ENCODE results near the gene TRNAU1AP.

DNA sequence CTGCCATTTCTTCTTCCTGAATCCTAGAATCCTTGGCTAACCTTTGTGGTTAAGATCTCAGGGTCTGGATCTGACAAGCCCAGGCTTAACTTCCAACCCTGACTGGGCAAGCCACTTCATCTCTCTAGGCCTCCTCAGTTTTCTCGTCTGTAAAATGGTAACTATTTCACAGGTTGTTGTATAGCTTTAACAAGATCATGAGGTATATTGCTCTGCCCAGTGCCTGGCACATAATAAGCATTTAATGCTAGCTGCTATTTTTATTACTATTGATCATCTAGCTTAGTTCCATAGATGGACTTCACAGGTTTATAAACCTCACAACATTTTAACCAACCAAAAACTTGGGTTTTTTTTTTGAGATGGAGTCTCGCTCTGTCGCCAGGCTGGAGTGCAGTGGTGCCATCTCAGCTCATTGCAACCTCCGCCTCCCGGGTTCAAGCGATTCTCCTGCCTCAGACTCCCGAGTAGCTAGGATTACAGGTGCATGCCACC, 23.4 kb downstream of the AHDC1 start:
- PRO-cap: no peak

DNA sequence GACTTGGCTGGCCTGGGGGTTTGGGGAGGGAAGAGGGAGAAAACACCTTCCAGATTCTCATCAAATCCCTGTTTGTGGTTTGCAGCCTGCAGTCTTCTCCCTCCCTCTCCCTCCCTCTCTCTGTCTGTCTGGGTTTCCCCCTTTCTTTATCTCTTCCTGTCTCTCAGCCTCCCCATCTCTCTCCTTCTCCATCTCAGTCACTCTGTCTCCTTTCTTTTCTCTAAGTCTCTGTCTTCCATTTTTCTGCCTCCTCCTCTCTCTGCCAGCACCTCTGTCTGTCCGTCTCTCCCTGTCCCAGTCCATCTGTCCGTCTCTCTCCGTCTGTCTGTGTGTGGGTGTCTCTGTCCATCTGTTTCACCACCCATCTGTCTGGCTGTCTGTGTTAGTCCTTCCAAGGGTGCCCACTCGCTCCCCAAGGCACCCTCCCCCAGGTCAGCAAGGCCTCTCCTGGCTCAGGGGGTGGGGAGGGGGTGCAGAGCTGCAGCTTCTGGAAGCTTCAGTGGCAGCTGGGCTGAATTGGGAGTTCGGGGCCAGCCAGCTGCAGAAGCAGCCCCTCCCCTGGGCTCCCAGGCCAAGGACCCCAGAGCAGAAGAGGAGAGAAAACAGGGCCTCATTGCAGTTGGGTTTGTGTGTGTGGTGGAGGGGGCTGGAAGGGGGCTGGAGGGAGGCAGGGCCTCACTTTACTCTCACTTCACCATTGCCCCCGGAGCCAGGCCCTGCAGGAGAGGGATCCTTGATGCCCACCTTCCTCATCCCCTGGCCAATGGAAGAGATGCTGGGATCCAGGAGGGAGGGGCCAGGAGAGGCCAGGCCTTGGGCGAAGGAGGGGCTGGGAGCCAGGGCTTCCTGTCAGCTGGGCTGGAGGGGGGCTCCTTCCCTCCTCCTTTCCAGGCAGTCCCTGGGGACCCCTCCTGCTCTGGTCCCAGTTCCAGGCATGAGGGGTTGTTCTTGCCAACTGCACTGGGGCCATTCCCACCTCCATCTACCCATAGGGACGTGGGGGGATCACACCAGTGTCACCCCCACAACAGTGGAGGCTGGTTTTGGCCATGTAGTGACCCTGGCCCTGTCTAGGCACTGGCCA, 5.9 kb downstream of the AHDC1 start:
- PRO-cap: no peak

- PRO-cap: no peak
These were observed 14.6 kb upstream of the IFI6 start for GRCh38 chr1:27686469-27687127.

DNA sequence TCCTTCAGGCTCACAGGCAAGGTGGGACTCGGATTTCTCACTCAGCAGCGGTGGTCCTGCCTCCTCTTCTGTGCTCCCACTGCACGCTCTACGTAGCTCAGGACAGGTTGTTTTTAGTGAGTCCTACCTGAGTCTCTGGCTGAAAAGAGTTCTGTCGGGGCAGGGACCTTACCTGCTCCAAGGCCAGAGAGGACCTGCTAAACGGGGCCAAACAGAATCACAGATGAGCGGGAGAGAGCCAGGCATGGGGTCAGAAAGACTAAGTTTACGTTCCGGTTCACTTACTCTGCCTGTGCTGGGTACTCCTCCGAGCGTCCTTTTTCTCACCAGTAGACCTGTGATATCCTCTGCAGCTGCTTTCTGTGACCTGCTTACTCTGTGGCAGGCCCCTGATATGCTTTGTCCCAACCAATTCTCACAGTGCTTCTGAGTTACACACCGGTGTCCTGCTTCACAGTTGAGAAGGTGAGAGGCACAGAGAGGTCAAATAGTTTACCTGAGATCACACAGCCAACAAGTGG, 11.4 kb downstream of the THEMIS2 start:
- PRO-cap: no peak

- PRO-cap: no peak
These were observed 24.4 kb upstream of the EYA3 start for GRCh38 chr1:28112579-28113378.

DNA sequence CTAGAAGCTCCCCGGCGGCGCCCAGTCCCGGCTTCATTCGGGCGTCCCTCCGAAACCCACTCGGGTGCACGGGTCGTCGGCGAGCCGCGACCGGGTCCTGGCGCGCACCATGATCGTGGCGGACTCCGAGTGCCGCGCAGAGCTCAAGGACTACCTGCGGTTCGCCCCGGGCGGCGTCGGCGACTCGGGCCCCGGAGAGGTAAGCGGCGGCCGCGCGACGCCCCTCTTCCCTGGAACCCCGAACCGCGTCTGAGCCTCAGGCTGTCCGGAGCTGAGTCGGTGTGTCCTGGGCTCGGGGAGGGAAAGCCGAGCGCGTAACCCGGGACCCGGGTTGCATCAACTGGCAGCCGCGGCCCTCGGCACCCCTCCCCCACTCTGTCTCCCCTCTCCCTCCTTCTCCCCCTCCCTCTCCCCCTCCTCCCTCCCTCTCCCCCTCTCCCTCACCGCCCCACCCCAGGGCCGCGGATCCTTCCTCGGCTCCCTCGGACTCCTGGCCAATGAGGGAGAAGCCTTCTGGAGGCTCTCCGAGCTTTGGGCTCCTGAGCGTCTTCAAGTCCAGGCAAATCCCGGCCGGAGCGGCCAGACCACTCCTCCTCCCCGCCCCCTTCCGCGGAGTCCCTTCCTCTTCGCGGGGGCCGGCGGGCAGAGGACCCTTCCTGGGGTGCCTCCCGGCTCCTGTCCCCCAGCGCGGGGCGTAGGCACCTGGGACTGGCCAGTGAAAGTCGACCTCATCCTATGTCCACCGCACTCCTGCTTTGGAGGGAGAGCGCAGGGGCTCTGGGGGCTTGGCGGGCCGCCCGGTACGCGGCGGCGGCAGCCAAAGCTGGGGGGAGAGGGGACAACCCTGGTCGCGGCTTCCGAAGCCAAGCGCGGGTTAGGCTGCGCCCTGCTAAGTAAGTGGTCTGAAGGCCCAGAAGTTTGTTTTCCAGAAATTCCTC, 690 bp downstream of the SESN2 start:
- PRO-cap: bidirectional peak, plus-strand start at position 552 of the sequence, minus-strand start at position 251 of the sequence

DNA sequence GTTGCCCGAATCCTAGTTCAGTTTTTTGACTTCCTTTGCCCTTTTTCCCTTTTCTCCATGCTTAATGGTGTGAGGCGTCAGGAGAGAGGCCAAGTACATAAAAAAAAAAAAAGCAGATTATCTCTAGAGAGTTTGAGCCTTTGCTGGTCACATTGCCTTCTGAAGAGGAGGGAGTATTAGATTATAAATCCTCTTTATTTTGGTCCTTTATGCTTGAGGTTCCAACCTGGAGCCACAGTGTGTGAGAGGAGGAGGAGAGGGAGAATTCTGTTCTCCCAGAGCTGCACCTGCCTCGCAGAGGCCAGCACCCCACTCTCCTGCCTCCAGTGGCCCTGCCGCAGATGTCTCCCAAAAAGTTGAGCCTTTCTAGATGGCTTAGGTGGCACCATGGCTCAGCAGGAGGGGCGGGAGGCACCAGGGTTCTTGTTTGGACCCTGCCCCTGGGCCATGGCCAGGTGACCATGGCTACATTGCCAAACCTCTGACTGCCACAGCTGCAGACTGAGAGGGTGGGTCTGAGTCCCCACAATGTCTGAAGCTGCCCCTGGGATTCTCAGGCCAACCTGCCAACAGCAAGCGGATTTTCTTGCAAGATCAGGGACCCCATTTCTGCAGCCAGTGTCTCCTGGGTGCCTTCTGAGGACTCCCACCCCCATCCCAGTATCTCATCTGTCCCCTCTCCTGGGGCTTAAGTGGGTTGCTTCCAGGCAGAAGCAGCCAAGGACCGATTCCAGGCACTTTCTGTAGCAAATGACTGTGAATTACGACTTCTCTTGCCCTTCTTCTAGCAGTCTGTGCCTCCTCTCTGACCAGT, 22.2 kb downstream of the SESN2 start:
- PRO-cap: no peak

GRCh38 chr1:28315232-28315672, 13.6 kb upstream of the MED18 start:
- PRO-cap: no peak

DNA sequence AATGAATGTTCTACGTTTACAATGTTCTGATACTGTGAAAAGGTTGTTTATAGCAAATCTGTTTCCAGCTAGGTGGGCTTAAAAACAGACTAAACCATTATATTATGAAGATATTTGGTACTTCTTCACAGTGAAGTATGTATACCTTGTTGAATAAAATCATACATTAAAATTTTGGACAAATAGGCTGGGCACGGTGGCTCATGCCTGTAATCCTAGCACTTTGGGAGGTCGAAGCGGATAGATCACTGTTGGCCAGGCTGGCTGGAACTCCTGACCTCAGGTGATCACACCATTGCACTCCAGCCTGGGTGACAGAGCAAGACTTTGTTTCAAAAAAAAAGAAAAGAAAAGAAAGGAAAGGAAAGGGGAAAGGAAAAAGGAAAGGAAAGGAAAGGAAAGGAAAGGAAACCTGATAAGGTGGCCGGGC, 57.8 kb upstream of the RCC1 start:
- PRO-cap: no peak

DNA sequence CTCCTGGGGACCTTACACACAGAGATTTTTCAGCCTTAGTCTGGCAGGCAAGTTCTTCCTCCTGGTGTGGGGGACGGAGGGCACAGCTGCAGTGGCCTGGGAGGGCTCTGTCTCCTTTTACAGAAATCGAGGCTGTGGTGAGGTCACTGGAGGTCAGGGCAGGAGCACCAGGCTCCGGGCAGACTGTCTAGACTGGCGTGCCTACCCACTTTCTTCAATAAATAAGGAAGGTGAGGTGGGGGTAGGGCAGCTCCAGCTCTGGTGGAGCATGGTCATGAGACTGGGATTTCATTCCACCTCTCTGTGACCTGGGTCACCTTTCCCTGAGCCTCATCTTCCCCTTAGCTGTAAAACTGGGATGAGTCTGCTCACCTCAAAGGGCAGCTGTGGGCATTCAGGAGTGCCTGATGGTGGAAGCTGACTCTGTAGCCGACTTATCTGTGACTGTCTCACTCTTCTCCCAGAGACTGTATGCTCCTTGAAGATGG, 14.4 kb downstream of the RCC1 start:
- PRO-cap: no peak

GRCh38 chr1:28552308-28553375, at the start of gene TRNAU1AP:
TSS of gene TRNAU1AP (plus strand) at chr1:28553085.
- PRO-cap: bidirectional peak, plus-strand start at chr1:28553087, minus-strand start at chr1:28552884

DNA sequence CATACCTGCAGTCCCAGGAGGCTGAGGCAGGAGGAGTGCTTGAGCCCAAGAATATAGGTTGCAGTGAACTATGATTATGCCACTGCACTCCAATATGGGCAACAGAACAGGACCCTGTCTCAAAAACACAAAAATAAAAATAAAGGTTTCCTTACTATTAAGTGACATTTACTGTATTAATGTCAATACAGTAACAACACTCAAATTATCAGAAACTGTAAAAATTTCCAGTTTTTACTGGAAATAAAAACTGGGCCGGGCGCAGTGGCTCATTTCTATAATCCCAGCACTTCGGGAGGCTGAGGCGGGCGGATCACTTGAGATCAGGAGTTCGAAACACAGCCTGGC, 1.9 kb downstream of the TAF12 start:
- PRO-cap: no peak

- PRO-cap: no peak
These were observed 263 bp downstream of the TAF12 start for GRCh38 chr1:28642643-28642965.

DNA sequence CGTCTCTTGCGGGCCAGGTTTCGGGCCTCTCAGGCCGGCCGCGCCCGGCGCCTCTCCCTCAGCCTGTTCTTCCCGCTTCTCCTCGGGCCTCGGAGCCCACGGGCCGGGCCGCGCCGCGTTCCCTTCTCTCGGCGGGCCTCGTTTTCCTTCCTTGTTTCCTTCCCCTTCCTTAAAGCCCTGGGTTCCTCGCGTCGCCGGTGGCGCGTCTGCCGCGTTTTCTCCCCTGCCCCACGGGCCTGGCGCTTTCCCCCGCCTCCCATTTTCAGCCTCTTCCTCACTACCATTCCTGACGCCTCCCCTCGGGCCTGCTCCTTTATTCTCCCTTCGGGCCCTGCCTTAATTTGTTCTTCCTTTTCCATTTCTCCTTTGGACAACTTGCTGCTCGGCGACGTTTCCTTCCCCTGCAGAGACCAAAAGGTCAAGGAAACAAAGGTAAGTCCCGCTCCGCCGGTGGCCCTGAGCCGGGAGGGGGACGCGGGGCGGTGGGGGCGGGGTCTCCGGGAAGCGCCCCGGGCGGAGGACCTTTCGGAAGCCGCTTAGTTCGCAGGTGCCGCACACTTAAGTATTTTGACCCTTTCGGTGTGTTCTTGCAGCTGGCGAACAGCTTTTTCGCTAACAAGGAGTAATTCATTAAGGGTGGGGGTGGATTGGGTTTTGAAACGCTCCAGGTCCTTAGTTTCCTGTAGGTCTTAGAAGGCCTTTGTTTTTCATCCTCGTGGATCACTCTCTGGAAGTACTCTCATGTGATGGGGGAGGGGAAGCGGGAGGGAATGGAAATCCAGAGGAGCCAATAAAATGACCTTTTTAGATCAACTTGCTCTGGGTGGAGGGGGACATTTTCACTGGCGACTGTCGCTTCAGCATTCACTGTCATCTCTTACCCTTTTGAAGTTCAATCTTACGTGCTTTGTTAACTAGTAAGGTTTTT, 775 bp downstream of the YTHDF2 start:
- PRO-cap: bidirectional peak, plus-strand start at position 500 of the sequence, minus-strand start at position 425 of the sequence; bidirectional peak, plus-strand start at position 801 of the sequence, minus-strand start at position 743 of the sequence

DNA sequence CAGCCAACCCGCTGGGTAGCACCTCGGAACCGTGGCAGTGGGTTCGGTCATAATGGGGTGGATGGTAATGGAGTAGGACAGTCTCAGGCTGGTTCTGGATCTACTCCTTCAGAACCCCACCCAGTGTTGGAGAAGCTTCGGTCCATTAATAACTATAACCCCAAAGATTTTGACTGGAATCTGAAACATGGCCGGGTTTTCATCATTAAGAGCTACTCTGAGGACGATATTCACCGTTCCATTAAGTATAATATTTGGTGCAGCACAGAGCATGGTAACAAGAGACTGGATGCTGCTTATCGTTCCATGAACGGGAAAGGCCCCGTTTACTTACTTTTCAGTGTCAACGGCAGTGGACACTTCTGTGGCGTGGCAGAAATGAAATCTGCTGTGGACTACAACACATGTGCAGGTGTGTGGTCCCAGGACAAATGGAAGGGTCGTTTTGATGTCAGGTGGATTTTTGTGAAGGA, 6.6 kb downstream of the YTHDF2 start:
- PRO-cap: no peak

- PRO-cap: no peak
These were observed 11.6 kb downstream of the YTHDF2 start for GRCh38 chr1:28748271-28748811.

GRCh38 chr1:28915058-28915794, 857 bp downstream of the EPB41 start:
- PRO-cap: bidirectional peak, plus-strand start at chr1:28915369, minus-strand start at chr1:28915220; bidirectional peak, plus-strand start at chr1:28915560, minus-strand start at chr1:28915477

DNA sequence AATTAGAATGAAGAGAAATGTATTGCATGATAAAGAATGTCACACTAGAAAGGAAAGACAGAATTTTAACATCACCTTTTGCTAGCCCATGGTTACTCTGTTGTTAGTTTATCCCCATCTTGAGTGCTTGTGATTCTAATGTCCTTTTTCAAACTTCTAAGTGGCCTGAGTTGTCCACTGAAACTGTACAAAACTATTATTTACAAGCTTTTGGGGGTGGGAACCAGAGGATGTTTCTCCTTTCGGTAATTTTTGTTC, 40.6 kb downstream of the TMEM200B start:
- PRO-cap: no peak

DNA sequence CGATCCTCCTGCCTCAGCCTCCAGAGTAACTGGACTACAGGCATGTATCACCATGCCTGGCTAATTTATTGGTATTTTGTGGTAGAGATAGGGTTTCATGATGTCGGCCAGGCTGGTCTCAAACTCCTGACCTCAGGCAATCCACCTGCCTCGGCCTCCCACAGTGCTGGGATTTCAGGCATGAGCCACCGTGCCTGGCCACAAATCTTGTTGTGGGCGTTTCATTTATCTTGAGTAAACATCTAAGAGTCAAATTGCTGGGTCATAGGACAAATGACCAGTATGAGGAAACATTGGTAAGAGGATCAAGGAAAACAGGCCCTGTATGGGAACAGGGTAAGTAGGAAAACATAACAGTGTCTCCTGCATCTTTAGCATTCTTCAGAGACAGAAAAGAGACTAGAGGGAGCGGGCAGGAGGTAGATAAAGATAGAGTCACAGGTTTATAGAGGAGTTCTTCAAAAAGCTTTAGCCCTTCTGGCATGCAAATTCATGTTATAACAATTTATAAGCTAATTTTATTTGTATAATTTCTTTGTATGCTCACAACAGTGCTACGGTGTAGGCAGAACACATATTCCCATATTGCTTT, 17.8 kb downstream of the TMEM200B start:
- PRO-cap: no peak

GRCh38 chr1:29120118-29120938, 3.4 kb downstream of the TMEM200B start:
- PRO-cap: no peak